Placental pericyte (primary cell): ENCODE data around the gene TSPYL6.

DNA sequence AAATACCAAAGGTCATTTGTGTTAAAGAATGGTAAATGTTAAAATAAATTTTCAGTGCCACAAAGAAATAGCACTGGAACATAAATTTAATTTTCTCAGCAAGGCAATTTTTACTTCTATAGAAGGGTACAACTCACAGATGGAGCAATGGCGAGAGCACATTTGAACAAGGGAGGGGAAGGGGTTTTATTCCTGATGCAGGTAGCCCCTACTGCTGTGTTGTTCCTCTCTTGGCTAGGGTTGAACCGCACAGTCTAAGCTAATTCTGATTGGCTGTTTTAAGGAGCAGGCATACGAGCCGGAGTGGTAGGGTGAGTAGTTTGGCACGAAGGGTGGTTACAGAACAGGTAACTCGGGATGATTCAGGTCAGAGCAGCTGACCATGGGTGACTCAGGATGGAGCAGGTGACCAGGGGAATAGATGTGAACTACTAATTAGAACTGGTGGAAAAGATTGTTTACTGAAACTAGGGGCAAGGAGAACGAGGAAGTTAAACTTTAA lies 50.0 kb downstream of the ACYP2 start:
- CAGE, long polyA plus RNA: no peak

GRCh38 chr2:54160274-54160882 lies 95.7 kb downstream of the TSPYL6 start:
- CAGE, long polyA plus RNA: no peak

- CAGE, long polyA plus RNA: no peak
These were observed 31.3 kb downstream of the TSPYL6 start for GRCh38 chr2:54224668-54225165.

DNA sequence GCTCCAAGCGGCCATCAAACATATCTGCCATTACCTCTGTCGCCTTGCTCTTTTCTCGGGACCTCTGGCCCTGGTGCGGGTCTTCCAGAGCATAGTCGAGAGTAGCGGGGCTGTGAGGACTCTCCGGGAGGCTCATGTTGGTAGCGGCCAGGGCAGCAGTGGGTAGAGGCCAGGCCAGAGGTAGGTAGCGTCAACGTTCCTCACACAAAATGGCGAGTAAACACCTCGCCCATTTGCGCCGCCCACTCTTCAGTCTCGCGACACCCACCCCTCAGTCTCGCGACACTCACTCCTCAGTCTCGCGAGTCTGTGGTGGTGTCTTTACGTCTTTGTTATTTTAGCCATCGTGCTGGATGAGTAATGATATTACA lies at the start of gene TSPYL6:
TSS of gene TSPYL6 (minus strand) at position 214 of the 371 bp plus-strand sequence.
- CAGE, long polyA plus RNA: no peak

- CAGE, long polyA plus RNA: no peak
These were observed 46.4 kb upstream of the SPTBN1 start for GRCh38 chr2:54409539-54410263.

- CAGE, long polyA plus RNA: no peak
These were observed 39.9 kb upstream of the SPTBN1 start for GRCh38 chr2:54415784-54417170.

GRCh38 chr2:54438251-54438650 lies 17.9 kb upstream of the SPTBN1 start:
- CAGE, long polyA plus RNA: no peak

DNA sequence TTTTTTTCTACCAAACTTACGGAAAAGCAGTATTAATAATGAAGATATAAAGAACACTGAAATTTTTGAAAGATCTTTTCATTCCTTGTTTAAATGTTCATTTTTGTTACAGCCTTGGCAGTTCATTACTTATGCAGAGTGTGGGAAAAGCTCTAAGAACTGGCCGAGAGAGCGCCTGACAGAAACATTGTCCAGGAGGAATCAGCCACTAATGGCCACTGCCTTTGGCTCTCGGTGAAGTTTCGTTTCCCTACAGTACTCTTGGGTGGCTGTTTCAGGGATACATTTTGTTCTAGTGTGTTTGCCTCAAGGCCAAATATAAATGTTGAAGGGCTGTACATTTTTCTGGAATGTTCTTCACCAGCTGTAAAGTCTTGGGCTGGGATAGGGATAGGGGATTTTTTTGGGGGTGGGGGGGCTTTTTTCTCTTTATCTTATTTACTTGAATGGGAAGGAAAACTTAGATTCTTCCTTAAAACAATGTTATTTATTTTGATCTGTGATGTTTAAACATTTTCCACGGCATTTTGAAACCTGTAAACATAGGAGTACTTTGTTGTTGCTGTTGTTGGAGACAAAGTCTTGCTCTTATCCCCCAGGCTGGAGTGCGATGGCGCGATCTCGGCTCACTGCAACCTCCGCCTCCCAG lies 10.8 kb downstream of the SPTBN1 start:
- CAGE, long polyA plus RNA: no peak

- CAGE, long polyA plus RNA: no peak
These were observed 100.7 kb downstream of the SPTBN1 start for GRCh38 chr2:54556731-54557394.

GRCh38 chr2:54557395-54557527 lies 101.1 kb downstream of the SPTBN1 start:
- CAGE, long polyA plus RNA: no peak

- CAGE, long polyA plus RNA: no peak
These were observed 112.9 kb downstream of the SPTBN1 start for GRCh38 chr2:54568761-54569689.

DNA sequence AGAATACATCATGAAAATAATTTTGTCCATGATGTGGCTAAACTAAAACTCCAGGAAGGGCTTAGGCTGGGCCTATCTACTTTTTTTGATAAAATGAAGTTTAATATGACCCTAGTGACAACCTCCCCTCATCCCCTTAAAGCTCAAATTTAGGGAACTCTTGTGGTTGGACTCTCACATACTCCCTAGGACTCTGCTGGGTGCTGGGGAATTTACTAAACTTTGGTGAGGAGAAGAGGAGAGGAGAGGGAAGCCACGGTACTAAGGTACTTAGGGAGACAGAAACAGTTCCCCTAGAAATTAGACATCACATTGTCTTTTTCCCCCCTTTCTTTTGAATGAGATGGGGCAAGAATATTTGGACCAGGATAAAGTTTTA lies 115.8 kb downstream of the SPTBN1 start:
- CAGE, long polyA plus RNA: no peak

- CAGE, long polyA plus RNA: no peak
These were observed 116.9 kb upstream of the EML6 start for GRCh38 chr2:54606562-54606947.

- CAGE, long polyA plus RNA: no peak
These were observed 111.5 kb upstream of the EML6 start for GRCh38 chr2:54611822-54612566.

- CAGE, long polyA plus RNA: no peak
These were observed 100.1 kb upstream of the EML6 start for GRCh38 chr2:54623204-54623925.

- CAGE, long polyA plus RNA: no peak
These were observed 90.0 kb upstream of the EML6 start for GRCh38 chr2:54633361-54633944.

DNA sequence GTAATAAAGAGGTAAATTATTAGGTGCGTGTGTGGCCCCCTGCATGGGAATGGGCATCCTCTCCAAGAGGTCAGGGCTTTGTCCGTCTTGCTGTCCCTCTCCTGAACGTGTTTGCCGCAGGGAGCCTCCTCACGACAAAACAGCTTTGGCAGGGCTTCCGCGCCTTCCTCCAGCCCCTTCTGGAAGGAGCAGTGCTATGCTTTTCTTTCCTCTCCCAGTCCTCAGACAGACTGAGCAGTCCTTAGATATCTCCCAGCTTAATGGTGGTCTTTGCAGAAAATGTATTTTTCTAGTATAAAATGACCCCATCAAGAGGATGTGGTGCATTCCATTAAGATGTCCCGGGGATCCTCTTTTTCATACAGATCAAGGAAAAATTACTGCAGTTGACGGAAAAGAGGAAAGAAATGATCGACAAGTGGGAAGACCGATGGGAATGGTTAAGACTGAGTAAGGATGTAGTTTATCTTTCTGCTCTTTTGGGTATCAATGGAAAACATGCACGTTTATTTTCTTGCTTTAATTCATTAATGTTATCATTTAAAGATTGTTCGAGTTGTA lies 67.8 kb upstream of the EML6 start:
- CAGE, long polyA plus RNA: no peak

DNA sequence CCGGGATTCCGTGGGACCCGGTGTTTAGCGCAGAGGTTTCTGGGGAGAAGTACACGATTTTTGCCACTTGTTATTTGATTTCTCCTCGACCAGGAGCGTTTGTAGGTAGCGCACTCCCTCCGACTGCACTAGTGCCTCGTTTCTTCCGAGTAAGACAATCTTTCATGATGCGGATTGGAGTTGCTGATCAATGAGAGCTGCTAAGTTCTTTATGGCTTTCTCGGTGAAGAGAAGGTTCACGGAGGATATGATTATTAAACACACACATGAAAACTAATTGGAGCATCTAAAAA lies 484 bp downstream of the EML6 start:
- CAGE, long polyA plus RNA: no peak

GRCh38 chr2:54901462-54901677 lies 148.9 kb downstream of the RTN4 start:
- CAGE, long polyA plus RNA: no peak

DNA sequence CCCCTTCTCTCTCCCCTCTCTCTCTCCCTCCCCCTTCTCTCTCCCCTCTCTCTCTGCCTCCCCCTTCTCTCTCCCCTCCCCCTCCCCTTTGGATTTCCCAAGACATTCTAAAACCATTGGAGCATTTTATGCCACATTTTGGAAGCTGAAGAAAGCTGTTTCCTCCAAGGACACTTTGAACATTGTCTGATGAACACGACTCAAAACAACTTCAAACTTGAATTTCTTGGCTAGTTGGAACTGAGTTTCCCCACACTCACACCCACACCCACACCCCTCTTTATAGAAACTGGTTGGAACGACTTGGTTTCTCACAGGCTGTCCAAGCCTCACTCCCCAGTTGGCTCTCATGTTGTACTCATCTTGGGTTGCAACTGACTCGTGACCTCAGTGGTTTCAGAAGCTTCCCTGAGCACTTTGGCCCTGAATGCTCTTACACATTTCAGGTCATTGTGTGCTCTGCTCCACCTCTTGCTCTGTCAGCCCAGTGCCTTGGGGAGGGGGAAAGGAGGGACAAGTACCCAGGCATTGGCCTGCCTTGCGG lies 105.0 kb downstream of the RTN4 start:
- CAGE, long polyA plus RNA: no peak